Sciatic nerve (tissue), 1 donor: ENCODE measurements around the genes RMI1 and ISCA1.

DNA sequence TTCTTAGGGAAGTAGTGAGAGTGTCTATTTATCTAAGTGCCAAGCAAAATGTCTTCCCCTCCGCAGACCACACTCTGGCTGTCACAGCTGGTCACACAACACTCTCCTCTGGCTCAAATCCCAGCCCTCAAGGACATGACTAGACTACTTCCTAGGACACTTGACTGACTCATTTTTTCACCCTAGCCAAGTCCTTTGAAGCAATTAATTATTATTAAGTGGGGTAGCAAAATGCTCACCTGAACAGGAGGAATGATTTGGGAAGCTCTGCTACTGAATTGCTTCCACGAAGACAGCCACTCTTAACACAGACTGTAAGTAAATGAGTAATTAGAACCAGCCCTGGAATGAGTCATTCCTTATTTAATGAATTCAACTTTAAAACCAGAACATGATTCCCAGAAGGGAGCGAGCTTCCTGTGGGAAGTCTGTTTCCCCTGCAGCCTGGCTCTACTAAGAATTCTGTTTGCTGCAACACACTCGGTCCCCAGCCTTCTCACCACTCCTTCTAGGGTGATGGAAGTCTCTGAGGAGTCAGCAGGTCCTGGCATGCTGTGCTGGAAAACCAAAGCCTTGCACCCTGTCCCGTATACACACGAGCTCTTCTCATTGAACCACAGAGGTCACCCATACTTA, 218.5 kb upstream of the RASEF start:
- PRO-cap: no peak

DNA sequence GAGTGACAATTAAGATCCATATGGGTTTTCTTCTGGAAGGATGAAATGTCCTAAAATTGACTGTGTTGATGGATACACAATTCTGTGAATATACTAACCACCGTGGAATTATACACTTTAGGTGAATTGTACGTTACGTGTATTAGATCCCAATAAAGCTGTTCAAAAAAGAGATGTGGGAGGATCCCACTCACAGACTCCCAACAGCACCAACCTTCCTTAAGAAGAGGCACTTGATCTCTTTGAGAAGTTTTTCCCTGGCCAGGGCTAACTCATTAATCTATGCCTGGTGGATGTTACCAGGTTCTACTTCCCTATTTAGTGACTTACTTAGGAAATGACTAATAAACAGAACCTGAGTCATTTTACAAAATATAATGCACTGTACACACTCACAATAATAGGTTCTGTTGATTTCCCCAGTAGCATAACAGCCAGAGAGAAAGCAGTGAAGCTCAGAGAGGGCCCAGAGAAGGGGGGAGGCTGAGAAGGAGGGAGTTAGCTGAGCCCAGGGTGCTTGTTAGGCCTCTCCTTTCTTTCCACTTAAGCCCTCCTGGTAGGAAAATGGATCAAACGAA, 27.2 kb downstream of the FRMD3 start:
- PRO-cap: no peak

DNA sequence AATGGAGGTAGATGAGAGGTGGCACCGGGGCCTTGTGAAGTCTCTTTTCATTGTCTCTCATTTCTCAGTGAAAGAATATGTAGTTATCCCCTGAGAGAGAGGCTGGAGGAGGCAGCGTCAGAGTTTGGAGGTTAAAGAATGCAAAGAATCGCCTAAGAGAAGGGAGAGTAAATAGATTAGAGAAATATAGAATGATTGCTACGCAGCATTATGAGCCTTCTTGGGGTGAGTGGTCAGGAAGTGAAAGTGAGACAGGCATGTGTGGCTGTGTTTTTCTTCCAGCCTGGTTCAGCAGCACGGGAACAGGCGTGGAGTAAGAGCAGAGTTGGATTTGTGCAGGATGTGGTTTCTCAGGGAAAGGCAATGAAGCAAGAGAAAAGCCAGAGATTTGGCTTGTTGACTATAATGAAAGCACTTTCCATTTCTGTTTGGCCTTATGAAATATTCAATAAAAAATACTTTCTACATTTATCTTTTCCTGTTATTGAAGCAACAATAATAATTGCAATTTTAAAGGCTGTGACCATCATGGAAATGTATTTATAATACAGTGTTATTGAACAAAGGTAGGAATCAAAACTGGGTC, 34.3 kb upstream of the FRMD3 start:
- PRO-cap: no peak

- PRO-cap: no peak
Measured at GRCh38 chr9:83656334-83656770, 33.4 kb downstream of the IDNK start.

DNA sequence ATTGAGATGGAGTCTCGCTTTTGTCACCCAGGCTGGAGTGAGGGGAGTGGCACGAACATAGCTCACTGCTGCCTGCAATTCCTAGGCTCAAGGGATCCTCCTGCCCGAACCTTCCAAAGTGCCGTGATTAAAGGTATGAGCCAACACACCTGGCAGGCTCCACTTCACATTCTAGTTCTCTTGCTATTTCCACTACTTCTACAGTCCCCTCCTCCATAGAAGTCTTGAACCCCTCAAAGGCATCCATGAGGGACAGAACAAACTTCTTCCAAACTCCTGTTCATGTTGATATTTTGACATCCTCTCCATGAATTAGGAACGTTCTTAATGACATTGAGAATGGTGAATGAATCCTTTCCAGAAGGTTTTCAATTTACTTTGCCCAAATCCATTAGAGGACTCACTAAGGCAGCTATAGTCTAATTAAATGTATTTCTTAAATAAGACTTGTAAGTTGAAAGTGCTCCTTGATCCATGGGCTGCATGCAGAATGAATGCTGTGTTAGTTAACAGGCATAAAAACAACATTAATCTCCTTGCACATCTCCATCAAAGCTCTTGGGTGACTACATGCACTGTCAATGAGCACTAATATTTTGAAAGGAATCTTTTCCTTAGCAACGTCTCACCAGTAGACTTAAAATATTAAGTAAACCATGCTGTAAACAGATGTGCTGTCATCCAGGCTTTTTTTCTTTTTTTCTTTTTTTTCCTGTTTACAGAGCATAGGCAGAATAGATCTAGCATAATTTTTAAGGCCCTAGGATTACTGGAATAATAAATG, 36.6 kb downstream of the UBQLN1 start:
- PRO-cap: no peak

- PRO-cap: no peak
Measured at GRCh38 chr9:83968877-83969617, 11.0 kb downstream of the HNRNPK start.

GRCh38 chr9:83980661-83981909, at the start of gene RMI1:
TSS of gene RMI1 (plus strand) at chr9:83980805.
- PRO-cap: bidirectional peak, plus-strand start at chr9:83980729, minus-strand start at chr9:83980615; bidirectional peak, plus-strand start at chr9:83981155, minus-strand start at chr9:83981054

GRCh38 chr9:84166901-84167378, 173.6 kb downstream of the SLC28A3 start:
- PRO-cap: no peak

- PRO-cap: unidirectional peak, plus-strand start at chr9:85805008; bidirectional peak, plus-strand start at chr9:85805318, minus-strand start at chr9:85805154
Measured at GRCh38 chr9:85804929-85805452, 63.2 kb upstream of the AGTPBP1 start.

GRCh38 chr9:86012478-86013453, 71.8 kb downstream of the NAA35 start:
- PRO-cap: no peak

DNA sequence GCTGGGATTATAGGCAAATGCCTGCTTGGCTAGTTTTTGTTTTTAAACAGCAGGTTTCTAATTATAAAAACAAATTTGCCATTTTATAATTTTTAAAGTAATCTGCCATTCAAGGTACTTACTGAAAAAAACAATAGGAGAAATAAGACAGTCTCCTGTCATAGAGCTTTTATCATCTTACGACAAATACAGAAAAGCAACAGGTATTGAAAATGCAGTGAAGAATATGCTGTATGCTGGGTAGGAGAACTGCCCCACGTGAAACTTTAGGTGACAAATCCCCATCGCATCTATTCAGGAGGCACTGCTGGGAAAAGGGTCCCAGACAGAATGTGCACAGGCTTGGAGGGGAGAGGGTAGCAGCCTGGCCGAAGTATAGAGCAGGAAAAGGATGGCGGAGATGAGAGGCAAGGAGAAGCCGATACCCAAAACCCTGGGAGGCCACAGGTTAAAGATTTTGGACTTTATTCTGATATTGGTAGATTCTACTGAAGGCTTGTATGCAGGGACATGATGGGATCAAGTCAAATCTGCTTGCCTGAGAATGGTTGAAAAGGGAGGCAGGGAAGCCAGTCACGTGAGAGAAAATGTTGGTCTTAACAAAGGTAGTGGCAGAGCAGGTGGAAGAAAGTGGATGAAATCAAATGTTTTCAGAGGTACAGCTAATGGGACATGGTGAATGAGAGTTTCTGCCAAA, 75.3 kb downstream of the GOLM1 start:
- PRO-cap: no peak

GRCh38 chr9:86097347-86097815, 2.0 kb downstream of the GOLM1 start:
- PRO-cap: no peak

DNA sequence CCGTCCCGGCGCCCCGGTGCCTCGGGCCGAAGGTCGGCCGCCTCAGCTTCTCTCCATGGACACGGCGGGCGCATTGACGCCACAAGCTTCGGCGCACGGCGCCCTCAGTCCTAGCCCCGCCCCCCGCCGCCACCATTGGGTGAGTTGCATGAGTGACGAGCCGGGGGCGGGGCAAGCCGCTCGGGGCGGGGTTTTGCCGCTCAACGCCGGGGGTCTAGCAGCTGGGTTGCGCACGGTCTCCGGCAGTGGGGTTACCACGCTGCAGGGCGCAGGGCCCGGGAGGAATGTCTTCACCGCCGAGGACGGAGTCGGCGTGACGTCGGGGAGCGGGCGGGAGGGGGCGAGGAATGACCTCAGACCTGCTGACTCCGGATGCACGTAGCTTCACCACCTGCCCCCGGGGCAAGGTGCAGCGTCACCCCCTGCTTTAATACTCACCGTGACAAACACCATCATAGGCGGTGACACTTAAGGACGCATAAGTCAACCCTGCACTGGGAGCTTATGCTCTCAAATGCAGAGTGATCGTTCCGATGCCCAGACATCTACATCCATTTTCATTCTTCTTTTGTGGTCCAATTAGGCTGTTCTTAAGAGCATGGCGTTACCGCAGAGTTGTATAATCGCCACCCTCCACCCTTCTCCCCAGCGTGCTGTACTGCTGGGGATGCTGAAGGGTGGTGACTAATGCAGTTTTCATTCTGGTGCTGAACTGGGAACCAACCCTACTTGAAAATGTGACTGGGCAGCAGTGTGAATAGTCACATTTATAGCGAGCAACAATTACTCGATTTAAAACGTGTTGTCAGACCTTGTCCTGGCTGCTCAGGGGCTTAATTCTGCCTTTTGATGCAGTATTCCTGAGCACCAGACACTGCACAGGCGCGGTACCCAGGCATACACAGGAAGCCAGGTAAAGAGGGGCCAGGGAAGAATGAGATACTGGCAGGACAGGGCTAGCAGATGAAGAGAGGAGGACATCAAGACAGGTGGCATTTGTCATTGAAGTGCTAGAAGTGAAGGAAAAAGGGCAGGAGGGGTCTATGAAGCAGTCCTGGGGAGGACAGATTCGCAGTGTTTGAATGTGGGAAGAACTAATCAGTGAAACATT, at the start of gene ISCA1:
ISCA1 (minus strand) TSS at position 75 of the 1,111 bp plus-strand sequence.
- PRO-cap: bidirectional peak, plus-strand start at position 203 of the sequence, minus-strand start at position 75 of the sequence

DNA sequence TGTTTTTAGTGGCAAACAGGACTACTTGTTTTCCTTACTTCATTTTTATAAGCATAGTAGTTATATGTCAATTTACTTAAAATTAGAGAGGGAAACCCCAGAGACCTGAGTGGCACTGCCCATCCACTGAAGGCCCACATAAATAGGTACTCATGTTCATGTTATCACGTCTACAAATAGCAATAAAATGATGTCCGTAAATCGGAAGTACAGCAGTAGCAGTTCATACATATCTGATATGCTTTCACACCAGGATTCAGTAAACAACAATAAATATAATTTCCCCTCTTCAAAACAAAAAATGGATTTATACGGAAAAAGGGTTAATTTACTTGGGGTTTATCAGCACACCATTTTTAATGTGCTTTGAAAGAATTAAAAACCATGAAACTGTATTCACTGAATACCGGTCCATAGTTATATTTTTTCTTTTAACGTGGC, 5.7 kb upstream of the ISCA1 start:
- PRO-cap: no peak

DNA sequence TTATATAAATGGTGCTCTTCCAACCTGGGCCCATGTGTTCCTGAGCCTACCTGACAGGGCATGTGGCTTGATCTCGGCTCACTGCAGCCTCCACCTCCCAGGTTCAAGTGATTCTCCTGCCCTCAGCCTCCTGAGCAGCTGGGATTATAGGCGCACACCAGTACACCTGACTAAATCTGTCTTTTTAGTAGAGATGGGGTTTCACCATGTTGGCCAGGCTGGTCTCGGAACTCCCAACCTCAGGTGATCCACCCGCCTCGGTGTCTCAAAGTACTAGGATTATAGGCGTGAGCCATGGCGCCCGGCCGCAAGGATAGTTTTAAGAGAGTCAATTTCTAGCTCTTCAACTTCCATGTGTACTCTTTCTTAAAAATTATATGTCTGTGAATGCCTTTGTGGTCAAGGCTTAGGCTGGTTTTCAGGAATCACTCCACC, 11.4 kb upstream of the ISCA1 start:
- PRO-cap: no peak

DNA sequence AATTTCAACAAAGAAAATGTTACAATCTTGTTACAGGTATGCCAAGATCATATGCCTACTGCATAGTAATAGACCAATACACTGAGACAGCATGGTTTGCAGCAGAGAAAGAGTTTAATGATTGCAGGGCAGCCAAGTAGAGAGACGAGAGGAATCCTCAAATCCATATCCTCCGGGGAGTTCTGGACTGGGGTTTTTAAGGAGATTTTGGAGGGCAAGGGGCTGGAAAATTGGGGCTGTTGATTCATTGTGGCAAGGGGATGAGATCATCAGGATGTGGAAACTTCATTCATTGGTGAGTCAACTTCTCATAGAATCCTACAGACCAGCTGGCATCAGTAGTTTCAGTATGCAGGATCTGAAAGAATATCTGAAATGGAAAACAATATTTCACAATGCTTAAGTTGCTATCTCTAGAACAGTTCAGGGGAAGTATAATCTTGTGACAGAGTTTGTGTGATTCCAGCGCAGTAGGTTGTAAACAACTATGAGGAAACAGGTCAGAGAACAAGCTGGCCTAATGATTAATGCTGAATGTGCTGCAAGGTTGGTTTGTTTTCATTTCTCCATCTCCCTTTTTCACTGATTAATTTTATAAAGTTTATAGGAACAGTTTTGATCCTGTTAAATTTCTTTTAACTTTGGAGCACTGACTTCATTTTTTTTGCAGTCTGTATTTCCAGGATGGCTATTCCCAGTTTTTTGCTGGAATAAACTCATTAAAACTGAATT, 14.9 kb upstream of the TUT7 start:
- PRO-cap: no peak

DNA sequence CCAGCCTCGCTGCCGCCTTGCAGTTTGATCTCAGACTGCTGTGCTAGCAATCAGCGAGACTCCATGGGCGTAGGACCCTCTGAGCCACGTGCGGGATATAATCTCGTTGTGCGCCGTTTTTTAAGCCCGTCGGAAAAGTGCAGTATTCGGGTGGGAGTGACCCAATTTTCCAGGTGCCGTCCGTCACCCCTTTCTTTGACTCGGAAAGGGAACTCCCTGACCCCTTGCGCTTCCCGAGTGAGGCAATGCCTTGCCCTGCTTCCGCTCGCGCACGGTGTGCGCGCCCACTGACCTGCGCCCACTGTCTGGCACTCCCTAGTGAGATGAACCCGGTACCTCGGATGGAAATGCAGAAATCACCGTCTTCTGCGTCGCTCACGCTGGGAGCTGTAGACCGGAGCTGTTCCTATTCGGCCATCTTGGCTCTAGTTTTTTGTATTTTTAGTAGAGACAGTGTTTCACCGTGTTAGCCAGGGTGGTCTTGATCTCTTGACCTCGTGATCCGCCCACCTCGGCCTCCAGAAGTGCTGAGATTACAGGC, 257.5 kb upstream of the TUT7 start:
- PRO-cap: no peak

DNA sequence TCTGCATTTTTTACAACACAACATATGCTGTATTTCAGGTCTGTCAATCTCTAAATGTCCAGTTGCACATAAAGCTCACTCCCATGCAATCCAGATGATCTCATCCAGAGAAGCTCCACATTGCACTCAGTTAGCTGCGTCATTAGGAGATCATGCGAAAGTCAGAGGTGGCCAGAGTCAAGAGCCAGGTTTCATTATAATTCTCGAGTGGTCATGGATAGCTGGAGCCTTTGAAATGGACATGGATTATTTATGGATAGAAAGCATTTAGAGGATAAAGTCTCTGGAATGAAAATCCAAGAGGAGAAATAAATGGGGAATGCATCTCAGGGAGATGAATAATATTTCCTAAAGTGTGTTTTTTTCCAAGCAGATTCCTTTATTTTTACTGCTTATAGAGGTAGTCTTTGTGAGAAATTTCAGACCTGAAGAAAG, 232.2 kb downstream of the GAS1 start:
- PRO-cap: no peak

DNA sequence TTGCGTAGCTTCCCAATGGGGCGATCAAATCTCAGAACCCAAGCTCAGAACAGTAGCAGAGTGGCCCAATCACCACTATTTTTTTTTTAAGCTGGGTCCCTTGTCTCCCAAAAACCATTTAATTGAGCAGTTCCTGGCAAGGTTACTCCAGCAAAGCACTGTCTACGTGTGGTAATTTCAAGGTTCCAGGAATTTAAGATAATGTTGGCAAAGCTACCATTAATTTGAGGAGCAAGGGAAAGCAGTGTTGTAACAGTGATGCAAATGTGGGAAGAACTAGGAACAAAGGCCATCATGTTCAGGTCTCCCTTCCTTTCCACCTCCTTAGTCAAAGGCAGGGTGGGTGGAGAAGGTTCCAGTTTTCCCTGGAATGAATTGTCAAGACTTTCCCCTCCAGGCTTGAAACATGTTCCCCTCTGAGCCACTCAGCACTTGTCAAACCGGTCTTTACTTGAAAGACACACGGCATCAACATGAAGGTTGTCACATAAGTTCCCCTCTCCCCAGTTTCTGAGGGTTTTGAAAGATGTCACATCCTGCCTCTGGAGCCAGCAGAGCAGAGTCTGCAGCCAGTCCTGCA, 226.1 kb downstream of the GAS1 start:
- PRO-cap: no peak

GRCh38 chr9:86854954-86855573, 92.2 kb downstream of the GAS1 start:
- PRO-cap: no peak